Metastatic Pancreatic Carcinoma in the Ovary (tissue), 1 donor: ENCODE measurements around the gene NDUFS4.

DNA sequence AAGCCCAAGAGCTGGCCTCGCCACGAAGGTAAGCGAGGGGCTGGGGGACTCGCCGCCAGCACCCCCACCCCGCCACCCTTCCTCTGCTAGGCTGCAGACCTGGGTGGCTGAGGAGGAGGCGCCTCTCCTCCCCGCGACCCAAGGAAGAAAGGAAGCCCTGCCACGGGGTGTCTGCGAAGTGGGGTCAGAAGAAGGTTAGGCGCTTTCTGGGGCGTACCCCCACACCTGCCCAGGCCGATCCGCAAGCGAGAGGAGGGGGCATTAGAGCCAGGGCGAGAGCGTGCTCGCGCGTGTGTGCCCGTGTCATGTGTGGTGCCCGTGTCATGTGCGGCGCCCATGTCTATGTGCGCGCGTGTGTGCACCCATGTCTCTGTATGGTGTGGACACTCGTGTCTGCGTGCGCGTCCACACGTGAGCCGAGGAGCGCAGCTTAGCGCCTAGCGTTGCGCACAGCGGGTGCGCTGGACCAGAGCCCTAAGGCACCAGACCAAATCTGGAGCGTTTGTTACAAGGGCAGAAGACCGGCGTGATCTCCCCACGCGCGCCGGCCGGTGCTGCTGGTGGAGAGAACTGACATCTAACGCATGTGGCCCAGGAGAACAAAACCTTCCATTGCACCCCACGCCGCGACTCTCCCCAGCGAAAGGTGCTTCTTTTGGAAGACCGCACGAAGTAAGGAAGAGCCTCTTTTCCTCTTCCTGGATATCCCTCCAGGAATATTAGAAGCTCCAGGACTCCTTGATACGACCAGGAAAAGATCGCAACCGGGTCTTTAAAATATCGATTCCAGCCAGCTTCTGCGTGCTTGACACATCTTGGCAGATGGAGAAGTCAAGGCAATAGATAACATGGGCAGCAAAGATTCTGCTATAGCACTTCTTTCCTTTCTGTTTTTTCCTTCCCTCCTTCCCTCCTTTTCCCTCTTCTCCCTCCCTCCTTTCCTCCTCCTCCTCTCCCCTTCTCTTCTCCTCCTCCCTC lies 648 bp downstream of the NIM1K start:
- PRO-cap: no peak

GRCh38 chr5:43683882-43684088 lies 80.8 kb downstream of the NNT start:
- PRO-cap: no peak

GRCh38 chr5:44387054-44387796 lies 2.0 kb downstream of the FGF10 start:
- PRO-cap: unidirectional peak, plus-strand start at chr5:44387673

DNA sequence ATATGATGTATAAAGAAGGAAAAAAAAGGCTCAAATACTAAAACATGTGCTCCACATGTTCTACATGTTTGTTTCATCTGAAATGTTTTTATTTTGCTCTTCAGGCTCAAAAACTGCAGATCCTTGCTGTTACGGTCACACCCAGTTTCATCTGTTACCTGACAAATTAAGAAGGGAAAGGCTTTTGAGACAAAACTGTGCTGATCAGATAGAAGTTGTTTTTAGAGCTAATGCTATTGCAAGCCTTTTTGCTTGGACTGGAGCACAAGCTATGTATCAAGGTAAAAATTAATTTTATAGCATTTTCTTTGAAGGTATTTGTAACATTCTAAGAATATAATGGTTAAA lies 4.2 kb downstream of the MRPS30 start:
- PRO-cap: no peak

DNA sequence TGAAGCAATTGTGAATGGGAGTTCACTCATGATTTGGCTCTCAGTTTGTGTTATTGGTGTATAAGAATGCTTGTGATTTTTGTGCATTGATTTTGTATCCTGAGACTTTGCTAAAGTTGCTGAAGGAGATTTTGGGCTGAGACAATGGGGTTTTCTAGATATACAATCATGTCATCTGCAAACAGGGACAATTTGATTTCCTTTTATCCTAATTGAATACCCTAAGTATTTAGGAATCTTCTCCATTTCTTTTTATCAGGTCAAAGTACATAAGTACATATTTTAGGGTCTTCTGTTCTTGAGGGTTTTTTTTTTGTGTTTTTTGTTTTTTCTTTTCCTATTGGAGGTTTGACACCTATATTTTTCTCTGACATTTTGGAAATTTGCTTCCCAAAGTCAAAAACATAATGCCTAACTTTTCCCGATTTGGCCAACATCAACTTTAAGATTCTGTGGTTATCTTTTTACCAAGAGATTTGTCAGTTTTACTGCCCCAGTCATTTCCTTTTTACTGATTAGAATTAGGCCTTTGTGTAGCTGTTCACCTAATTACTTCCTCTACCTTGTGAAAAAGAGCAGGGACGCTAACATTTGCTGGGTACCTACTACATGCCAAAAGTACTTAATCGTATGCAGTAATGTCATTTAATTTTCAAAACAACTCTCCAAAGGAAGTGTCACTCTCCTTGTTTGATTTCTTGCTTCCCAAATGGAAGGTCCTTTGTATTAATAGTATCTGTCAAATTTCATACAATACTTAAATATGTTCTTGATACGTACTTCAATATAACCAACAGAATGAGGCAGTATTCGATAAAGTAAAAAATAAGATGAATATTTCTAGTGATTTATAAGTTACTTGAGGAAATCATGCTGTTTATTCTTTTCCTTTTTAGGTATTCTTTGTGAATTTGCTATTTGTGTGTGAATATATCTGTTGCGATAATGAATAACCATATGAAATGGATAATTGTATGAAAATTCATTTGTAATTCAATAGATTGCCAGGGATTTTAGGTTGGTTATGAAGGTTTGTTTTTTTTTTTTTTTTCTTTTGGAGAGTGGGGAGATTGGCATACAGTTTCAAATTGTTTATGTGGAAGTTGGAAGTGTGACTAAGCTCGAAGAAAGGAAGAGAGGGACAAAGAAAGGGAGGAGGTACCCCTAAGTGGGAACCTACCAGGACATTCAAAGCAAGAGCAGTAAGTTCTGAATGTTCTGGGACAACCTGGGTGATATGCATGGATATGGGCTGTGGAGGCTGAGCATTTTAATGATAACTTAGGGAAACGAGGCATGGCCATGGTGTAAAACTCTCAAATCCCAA lies 18.0 kb downstream of the MRPS30 start:
- PRO-cap: no peak

GRCh38 chr5:50665075-50665580 lies 1.3 kb upstream of the PARP8 start:
- PRO-cap: no peak

DNA sequence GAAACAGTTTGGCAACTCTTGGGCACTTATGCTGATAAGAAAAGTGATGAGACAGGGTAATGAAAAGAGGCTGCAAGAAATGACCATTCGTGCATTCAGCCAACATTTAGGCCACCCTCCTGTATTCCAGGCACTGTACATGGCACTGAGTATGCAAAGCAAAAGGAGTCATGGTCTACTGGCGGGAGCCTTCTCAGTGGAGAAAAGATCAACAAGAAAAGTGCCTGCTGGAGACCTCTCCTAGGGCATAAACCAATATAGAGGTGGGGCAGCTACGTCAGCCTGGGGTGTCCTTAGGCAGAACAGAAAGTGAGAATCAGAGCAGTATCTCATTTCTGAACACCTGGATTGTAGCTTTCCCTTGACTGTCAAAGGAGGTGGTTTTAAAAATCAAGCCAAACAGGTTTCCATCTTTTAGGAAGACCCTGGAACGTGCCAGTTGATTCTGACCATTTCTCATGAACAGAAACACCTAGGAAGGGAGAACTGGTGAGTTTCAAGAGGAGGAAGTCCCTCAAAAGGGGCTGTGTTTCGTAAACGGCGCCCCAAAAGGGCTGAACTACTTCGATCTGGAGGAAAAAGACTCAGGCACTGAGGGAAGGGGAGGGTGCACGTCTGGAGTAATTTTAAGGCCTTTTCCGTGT lies 734 bp upstream of the PARP8 start:
- PRO-cap: no peak

GRCh38 chr5:52702762-52703197 lies 84.9 kb upstream of the ITGA1 start:
- PRO-cap: no peak

- PRO-cap: bidirectional peak, plus-strand start at chr5:52725576, minus-strand start at chr5:52725424
Observed at GRCh38 chr5:52725150-52725820, 62.4 kb upstream of the ITGA1 start.

DNA sequence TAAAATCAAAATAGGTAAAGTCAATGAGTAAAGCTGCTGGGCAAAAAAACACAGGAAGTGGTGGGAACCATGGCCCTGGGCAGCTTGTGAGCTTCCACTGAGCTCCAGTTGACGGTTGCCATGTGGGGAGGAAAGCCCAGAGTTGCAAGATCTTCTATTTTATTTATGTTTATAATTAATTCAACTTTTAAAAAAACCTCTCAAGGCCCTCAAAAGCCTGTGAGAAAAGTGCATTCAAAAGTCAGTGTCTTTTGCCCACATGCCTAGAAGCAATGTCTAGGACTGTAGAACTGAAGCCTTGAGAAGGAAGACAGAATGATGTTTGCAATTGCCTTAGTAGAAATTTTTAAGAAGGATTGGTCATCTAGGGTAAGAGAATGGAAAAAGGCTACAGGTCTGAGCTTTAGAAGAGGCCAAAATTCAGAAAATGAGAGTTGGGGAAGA lies 81.4 kb upstream of the ITGA2 start:
- PRO-cap: no peak

GRCh38 chr5:53560282-53561553 lies at the start of gene NDUFS4:
TSS of gene NDUFS4 (plus strand) at chr5:53560639.
- PRO-cap: unidirectional peak, plus-strand start at chr5:53560639; unidirectional peak, minus-strand start at chr5:53561059

GRCh38 chr5:53911525-53911899 lies 351.1 kb downstream of the NDUFS4 start:
- PRO-cap: no peak

DNA sequence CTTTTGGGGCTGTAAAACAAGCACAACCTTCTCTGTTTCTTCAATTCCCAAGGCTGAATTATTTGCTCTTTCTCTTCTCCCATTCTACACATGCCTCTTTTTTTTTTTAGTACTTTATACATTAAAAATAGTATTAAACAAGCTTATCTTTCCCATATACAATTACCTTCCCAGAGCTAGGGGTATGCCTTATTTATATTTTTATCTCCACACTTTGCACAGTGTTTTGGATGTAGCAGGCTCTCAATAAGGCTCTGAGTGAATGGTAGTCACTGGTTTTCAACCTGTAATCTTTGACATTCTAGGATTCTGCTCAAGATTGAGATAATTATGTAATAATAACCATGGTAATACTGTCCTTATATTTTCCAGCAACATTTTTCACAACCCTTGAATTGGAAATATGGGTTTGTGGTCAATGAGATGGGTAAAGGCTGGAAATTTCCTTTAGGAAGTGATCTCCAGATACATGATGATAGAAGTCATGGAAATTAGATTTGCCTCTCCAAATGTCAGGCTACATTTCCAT lies 267.2 kb downstream of the ARL15 start:
- PRO-cap: no peak

DNA sequence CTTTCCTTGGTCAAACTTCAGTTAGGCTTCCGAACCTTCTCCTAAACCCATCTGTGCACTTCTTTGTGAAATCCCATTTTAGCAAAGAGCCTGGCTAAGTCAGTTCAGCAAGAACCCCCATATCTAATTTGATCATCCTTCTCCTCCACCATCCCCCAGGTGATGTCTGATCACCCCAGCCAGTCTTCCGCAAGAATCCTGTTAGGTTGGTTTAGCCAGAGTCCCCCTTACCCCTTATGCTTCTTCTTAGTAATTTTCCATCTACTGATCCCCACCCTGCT lies 109.1 kb downstream of the ARL15 start:
- PRO-cap: no peak

GRCh38 chr5:54220339-54220565 lies 90.1 kb downstream of the ARL15 start:
- PRO-cap: no peak

GRCh38 chr5:54742207-54742953 lies 224.8 kb downstream of the SNX18 start:
- PRO-cap: no peak

DNA sequence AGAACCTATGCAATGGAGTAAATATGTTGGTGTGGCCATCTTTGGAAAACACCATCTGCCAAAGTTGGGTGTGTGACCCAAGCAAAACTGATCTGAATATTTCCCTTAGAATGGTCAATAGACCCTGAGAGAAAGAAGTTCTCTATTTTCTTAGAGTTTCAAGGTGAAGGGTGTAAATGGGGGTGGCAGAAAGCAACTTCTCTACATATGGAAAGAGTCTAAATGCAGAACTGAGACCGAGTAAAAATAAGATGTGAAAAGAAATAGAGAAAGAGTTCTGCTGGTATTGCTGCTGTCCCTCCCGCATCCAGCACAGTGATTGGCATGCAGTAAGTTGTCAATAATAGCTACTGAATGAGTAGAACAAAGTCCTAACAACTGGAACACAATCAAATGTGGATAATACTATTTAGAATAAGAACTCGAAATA lies 212.6 kb downstream of the ESM1 start:
- PRO-cap: no peak

DNA sequence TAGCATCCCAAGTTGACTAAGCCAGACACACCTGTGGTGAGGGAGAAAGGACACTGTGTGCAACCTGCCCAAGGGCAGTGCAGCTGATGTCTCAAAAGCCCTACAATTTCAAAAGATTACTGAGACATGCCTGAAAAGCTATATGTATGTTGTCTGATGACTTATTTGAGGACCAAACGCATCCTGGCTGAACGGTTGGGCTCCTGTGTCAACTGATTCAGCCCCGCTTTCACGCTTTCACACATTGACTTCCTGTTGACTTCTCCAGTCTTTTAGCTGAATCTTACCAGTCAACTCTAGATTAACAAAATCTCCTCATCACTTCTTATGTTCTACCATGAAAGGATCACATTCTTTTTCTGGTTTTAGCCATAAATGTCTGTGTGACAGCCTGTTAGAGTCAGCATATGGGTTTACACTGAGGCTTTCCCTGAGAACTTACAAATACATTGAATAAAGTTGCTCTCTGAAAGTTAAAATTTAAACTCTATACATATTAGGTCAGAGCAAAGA lies 13.4 kb downstream of the GZMK start:
- PRO-cap: no peak

DNA sequence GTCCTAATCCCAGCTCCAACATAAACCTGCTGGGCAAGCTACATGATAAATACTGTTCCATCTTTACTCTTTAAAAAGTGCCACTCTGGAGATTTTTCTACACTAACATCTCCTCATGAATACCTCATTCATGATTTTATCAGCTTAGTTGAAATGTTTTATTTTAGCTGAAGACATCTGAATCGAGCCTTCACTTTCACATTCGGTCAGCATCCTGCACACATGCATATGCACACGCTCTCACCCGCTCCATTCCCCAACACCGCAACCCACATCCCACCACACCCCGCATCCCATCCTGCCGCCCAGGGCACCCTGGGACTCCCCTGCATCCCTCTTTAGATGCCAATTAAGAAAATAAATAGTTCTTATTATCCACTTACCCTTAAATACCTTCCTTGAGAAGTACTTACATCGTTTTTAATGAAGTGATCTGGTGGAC lies 38.0 kb downstream of the GZMK start:
- PRO-cap: no peak

- PRO-cap: no peak
Observed at GRCh38 chr5:55233287-55233372, 278 bp downstream of the CCNO start.